SJCRH30 (cell line): ENCODE measurements around the gene SP2.

DNA sequence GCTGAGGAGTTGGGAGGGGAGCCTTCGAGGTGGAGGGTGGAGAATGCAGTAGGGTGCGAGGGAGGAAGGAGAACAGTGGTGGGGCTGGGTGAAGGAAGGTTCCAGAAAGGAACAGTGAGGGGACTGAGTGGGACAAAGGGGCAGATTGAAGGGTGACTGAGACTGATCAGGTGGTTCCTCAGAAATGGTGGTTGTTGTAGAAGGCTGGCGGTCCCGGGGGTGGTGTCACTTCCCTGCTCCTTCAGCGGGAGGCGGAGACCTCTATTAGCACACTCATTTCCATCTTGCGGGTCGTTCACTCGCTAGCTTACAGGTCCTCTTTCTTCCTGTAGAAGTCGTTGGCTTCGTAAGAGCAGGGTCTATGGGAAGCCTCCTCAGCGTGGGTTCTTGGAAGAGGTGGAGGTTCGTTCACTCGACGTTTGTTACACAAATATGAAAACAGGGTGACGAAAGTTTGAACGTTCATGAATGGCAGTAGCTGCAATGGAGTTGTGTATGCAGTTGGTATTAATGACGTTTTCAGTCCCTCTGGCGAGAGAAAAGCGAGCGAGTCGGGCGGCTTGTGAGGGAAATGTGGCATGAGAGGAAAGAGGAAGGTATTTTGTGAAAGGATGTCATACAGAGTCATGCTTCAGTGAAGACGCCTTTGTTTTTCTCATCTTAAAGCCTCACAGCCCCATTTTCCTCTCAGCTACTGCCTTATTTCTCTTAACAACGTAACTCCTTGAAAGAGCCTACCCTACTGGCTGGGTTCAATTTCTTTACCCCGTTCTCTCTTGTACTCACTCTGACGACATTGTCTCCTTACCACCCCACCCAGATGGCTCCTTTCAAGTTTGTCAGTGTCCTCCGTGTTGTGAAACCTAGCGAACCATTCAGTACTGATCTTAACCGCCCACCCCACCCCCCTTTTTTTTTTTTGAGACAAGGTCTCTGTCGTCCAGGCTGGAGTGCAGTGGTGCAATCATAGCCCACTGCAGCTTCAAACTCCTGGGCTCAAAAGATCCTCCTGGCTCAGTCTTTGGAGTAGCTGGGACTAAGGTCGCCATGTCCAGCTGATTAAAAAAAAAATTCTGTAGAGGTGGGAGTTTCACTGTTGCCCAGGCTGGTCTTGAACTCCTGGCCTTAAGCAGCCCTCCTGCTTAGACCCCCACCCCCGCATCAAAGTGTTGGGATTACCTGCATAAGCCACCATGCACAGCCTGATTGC lies 772 bp downstream of the EFCAB13 start:
- RAMPAGE, long total RNA: no peak

GRCh38 chr17:47618250-47618643 lies 31.5 kb upstream of the KPNB1 start:
- RAMPAGE, long total RNA: no peak

DNA sequence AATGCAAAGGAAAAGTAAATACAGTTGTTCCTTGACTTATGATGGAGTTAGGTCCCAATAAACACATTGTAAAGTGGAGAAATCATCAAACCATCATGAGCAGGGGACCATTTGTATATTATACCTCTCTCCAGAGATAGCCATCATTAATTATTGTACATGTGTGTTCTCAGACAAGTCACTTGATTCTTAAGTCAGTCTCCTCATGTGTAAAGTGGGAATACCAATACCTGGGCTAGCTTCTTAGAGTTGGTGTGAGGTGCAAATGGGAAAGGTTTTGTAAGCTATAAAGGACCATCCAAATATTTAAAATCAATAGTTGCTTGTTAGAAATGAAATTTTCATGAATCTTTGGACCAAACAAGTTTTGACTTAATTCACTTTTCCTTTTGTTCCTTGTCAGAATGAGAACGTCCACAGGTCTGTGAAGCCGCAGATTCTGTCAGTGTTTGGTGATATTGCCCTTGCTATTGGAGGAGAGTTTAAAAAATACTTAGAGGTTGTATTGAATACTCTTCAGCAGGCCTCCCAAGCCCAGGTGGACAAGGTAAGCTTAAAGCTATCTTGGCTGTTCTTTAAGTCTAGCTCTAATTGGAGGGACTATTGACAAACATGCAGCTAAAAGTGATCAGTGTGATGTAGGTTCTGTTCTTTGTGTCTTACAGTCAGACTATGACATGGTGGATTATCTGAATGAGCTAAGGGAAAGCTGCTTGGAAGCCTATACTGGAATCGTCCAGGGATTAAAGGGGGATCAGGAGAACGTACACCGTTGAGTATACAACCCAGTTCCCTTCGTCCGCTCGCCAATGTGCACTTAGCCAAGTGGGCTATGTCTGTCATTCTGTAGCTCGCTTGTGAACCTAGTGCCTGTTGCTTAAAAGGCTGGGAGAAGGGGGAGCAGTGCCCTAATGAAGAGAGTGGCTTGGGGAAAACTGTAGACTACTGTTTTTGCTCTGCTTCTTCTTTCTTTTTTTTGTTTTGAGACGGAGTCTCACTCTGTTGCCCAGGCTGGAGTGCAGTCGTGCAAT lies 16.0 kb upstream of the TBKBP1 start:
- RAMPAGE, long total RNA: no peak

- RAMPAGE, long total RNA: no peak
Observed at GRCh38 chr17:47735490-47736182, 2.6 kb downstream of the TBX21 start.

DNA sequence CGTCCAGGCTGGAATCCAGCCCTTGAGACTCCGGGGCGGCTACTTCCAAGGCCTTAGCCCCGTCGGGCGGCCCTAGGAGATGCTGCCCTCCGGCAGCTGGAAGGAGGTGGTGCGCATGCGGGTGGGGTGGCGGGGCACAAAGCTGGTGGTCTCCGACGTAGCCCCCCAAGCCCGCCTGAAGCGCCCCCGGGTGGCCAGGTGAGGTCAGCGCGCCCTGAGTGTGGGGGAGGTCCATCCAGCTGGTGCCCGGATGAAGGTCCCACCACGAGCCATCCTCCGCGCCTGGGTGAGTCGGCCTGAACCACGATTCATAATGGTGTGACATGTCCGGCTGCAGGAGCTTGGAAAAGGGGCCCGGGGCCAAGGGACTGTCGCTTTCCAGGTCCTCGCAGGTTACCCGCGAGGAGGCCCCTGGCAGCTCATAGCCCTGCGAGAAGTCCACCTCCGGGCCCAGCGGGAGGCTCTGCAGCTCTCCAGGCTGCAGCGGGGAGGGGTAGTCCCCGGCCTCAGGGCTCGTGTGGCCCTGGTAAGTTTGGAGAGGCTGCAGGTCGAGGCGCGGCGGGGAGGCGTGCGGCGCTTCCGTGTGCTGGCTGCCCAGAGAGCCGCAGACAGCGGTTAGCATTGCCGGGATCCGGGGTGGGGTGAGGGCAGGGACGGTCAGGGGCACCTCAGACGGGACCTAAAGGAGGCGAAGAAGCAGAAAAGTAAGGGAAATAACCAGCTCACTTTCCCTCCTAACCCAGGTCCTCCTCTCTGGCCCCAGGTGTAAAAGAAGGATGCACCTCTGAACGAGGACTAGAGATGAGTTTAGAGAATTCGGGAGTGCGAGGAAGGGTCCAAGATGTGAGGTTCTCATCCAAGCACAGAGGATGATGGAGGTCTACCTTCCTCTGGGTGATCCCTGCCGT lies 2.9 kb downstream of the SP6 start:
- RAMPAGE, long total RNA: no peak

DNA sequence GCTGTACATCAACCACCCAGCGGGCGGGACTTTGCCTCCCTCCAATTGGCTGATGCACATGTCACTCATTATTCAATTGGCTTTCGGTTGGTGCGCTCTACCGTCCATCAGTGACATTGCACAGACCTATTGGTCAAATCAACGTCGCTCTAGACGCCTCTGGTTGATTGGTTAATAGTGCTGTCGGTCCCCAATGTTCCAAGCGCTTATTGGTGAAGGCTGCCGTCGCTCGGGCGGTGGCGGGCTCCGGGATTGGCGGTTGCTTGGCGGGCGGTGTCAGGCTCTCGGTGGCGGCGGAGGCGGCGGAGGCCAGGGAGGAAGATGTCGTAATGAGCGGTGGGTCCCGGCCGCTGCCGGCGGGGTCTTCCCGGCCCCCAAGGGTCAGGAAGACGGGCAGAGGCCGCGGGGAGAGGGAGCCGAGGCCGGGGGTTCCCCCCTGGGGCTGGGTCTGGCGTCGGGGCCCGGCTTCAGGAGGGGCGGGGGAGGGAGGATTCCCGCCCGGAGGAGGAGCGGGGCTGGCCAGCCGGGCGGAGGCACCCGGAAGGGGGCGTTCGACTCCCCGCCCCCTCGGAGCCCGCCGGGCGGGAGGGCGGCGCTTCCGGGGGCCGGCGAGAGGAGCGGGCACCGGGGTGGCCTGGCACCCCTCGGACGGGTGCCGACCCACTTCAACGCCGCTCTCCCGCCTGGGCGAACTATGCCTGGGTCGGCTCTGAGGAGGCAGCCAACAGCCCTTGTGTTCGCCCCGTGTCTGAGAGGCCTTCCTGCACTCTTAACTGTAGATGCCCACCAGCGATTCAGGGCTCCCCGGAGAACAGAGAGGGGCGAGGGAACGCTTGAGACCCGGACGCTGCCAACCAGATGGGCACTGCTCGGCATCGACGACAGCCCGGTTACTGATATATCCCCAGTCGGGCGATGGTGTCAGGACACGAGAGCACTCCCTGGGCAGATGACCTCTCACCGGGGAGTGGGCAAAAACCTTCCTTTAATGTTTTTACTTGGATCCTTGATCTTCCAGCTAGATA lies at the start of gene SP2:
SP2 (plus strand) TSS at position 279 of the 1,025 bp plus-strand sequence.
- RAMPAGE, long total RNA: no peak

- RAMPAGE, long total RNA: no peak
Observed at GRCh38 chr17:47896983-47898160, 1.3 kb downstream of the SP2 start.

DNA sequence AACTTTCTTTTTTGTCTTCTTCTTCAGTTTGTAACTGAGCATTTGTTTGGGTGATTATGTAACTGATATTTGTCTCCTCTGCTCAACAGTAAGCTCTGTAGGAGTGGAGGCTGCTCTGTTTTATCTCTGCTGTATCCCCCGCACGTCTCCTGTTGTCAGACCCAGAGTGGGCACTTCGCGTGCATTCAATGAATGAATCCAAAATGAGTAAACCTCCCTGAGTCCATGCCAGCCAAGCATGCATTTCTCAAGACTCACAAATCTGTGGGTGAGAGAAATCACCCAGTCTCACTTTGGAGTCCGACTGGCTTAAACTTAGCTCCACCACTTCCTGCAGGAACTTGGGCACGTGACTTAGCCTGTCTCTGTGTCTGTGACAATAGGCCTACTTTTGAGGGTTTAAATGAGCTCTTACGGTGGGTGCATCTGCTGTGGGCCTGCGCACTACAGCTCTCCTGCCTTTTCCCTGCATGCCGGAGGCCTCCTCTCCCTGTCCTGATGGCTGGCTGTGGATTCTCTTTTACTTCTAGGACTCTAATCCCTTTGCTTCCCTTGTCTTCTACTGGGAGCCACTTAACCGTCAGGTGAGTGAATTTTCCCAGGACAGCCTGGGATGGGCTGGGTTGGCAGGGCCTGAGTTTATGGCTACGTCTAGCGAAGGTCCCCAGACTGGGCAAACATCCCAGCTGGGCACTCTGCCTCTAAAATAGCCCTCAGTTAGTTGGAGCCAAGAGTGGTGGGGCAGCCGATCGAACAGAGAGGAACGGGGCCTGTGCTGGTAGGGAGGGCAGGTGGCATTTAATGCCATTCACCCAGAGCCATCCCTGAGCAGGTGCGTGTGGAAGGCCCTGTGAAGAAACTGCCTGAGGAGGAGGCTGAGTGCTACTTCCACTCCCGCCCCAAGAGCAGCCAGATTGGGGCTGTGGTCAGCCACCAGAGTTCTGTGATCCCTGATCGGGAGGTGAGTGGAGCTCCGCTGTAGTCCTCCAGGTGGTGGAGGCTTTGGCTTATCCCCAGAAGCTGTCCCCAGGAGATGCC lies 4.0 kb downstream of the PNPO start:
- RAMPAGE, long total RNA: no peak

DNA sequence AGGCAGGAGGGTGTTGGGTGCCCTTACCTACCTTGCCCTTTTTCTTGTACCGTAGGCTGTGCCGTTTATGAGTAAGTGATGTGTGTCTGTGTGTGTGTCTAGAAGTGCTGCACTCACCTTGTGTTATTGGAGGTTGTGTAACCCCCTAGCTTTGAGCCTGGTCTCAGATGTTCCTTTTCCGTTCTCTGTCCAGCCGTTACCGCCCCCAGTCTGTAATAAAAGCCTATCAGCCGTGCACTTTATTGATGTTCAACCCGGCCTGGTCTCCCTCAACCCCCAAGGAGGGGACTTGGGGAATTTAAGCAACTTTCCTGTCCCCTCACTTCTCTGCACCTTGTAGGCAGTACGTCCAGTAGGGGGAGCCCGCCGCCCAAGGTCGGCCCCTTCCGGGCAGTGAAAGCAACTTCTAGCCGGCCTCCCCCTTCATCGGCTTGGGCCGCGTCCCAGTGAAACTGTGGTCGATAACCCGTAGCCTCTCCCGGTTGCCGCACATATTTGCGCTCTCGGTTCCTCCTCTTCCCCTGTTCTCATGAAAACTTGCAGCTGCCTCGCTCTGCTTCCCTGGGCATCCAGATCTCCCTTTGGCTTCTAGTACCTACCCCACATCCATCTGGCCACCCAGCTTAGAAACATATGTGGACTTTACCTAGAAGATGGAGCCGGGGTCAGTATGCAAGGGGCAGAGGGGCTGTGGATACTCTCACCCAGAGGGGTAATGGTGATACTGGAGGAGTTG lies 7.9 kb downstream of the PNPO start:
- RAMPAGE, long total RNA: no peak

GRCh38 chr17:47953129-47953455 lies 4.6 kb downstream of the PRR15L start:
- RAMPAGE, long total RNA: no peak

DNA sequence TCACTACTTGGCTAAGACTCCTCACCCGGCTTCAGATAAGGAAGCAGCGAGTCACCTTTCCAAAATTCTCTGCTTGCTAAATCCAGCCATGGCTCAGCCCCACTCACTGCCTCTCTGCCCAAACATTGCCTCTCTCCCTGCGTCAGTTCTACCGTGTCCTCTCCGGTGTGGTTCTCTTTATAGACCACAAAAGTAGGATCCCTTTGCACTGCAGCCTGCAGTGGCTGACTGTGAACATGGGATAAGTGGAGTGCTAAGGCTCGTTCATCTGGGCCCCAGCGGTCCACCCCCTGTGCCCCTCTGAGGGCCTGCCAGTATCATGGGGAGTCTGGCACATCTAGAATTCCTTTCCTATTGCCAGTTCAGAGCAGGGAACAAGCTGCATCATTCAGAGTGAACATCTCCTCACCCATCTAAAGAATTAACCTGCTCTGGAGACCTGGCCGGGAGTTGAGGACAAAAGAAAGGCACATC lies 13.1 kb downstream of the CDK5RAP3 start:
- RAMPAGE, long total RNA: no peak

DNA sequence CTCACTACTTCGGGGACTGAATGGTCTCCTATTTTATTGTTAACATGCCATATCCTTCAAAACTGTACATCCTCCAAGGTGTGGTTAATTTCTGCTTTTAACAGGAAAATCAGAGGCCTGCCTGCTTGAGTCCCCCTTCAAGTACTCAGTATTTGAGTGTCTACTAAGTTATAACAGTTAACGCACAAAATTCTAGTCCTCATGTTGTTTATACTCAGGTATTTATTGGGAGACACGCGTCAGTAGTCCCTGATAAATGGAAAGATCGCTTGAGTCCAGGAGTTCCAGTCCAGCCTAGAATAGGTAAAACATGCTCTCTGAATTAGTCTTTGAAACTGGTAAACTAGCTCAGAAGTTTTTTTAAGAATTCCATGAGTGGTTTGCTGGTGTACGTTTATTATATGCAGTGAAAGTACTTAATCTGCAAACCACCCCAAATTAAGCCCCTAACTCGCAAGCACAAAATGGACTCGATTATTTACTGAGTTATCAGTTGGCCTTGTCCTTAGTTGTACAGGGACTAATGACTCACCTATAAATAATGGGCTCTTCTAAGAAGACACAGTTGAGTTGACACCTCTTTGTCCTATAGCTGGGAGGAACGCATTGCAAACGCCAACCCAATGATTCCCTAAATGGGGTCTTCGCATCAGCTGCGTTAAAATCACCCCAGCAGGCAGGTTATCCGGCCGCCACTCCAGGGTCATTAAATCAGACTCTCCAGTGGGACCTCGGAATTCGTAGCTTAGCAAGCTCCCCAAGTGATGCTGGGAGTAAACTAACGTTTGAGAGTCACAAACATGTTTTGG lies 1.3 kb upstream of the NFE2L1 start:
- RAMPAGE, long total RNA: no peak

GRCh38 chr17:48047486-48048190 lies 521 bp upstream of the NFE2L1 start:
- RAMPAGE, long total RNA: no peak

GRCh38 chr17:48558456-48558899 lies 13.6 kb upstream of the HOXB2 start:
- RAMPAGE, long total RNA: no peak

DNA sequence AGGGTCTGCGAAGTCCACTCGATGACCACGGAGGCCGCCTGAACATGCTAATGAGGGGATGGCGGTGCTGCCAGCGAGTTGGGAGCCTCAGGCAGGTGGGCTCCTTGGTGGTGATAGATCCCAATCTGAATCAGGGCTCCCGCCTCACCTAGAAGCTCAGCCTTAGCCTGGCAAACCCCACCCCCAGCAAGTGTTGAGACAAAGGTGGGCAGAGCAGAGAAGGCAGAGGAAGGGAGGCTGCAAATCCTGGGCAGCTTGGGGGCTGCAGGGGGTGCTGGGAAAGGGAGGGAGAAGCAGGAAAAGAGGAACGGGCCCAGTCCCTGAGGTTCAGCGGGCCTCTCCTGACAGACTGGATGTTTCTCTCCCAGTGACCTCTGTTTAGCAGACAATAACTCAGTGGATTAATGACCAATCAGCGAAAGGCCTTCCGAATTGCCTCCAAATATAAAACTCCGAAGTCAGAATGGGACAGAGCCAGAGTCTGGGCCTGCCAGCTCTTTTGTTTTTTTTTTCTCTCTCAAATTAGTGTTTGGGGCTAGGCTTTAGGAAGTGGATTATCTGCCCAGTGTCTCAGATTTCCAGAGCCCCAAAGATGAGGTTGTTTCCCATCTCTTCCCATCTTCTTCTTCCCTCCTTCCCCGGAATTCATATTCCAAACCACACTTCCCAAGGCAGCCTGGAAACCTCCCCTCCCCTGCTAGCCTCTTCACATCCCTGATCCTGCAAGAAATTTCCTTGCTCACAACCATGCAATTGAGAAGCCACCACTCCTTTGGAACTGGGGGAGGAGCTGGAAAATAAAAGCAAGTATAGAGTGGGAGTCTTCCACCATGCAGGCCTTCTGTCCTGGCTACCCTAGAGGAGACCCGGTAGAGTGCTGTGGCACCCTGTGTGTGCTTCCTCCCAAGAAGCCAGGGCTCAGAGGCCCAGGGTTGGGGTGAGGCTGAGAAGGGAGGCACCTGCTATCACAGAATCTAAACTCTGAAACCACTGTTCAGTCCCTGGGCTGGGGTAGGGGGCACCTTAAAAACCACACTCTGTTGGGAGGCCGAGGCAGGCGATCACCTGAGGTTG lies 15.3 kb upstream of the HOXB2 start:
- RAMPAGE, long total RNA: no peak

- RAMPAGE, long total RNA: no peak
Observed at GRCh38 chr17:48570342-48570560, 7.9 kb downstream of the HOXB4 start.

GRCh38 chr17:48579170-48579530 lies 1.0 kb upstream of the HOXB4 start:
- RAMPAGE, long total RNA: no peak

- RAMPAGE, long total RNA: no peak
Observed at GRCh38 chr17:48579757-48580867, 2.0 kb upstream of the HOXB4 start.

DNA sequence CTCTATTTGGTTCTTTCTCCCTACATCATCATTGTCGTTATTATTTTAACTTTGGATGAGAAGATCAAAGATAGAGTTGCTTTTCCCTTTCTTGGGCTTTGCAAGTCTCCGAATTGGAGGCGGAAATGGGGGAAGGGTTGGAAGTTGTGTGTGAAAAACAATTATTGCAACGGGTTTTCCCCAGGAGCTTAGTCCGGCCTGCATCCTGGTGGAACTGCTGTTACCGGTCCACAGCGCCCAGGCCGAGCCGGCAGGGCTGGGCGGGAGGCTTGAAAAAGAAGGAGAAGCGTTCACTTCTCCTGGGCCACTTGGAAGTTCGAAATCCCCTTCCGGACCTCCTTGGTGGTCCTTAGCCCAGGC lies 639 bp upstream of the HOXB5 start:
- RAMPAGE, long total RNA: no peak

GRCh38 chr17:48595713-48596689 lies 2.4 kb upstream of the HOXB5 start:
- RAMPAGE, long total RNA: no peak